ENCODE measurements around a stretch of chr18.

DNA sequence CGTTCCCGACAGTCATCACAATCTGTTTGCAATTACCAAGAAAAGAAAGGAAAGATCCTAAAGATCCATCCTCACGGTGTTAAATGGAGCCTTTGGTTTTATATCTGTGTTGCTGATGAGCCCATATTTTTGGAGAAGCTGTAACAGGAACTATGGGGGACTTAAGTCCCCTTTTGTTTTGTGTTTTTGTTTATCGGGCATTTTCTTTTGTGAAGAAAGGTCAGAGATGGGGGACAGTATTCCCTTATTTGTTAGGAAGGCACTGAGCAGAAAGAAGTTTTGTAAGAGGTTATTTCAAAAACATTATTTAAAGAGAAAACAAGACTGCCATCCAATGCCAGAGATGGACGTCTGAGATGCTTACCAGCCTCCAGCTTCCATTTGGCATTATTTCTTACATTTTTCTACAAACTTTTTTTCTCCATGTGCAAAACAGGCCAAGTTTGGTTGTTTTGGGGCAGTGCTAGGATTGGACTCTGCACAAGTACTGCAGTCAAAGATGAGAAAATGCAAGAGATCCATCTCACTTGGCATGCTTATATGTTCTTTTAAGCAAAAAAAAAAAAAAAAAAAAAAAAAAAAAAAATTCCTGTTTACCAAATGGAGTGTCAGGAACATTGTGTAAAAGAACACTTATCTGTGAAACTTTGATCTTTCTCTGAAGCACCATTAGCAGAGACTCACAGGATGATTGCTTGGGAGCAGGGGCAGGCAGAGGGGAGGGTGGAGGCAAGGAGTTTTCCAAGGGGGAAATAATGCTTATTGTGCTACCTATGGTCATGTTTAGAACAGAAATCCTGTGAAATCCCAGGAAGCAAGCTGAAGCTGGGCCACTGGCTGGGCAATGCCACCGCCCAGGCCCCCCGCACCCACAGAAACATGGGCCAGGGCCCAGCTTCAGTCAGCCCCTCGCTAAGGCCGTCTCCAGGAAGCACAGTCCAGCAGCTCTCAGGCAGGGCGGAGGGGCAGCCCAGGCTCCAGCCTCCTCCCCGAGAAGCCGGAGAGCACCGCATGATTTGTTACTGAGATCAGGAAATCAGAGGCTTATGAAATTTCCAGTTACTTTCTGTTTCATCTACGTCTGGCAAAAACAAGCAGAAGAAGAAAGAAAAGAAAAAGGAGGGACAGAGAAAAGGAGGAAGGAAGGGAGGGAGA lies 229.6 kb downstream of the ZNF516 start:
- PRO-cap, result no peak

DNA sequence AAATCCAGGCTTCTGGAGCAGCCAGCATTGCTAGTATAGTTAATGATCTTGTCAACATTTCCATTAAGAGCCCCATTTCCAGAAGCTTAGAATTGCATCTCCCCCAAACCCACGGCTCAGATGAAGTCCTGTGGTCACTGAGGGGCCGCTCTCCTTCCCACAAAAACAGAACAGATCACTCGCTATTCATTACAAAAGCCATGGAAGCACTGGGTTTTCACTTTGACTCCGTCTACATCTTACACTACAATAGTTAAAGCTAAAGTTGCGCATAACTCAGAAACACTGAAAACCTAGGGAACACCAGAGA lies 41.9 kb downstream of the ZNF516 start:
- PRO-cap, result no peak

DNA sequence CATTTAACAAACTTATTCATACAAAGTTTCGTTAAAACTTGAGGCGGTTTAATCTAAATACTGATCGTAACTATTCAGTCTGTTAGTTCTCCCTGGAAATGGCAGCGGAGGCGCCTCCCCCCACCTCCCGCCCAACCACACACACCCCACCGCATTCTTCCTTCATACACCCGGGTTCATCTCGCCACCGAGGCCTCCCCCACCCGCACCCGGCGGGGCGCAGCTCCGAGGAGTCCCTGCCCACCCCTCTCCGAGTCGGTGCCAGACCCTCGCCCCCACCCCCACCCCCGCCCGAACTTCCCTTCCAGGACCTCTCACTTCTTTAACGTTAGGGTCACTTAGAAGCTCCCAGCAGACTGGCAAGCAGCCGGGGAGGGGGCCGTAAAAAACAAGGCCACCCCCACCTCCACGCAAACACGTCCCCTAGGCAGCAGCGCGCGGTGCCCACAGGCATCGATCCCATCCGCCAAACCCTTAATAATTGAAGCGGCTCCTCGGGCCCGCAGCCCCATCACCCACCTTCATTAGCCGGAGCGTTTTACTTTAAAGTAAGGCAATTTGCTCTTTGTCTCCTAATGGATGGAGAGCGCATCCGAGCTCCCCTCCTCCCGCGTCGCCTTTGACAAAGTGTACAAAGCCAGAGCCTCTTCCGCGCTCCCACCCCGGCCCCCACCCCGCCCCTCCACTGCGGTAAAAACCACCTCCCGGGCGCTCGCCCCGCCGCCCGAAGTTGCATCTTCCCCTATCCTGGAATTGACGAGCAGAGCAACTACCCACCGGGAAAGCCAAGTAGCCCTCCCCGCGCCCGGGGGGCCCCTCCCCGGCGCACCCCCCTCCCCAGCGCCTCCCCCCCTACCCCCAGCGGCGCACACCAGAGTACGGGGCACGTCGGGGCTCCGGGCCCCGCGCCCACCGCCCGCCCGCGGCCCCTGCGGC lies 595 bp downstream of the ZNF516 start:
- PRO-cap, result bidirectional peak, plus-strand start at position 325 of the sequence, minus-strand start at position 358 of the sequence; bidirectional peak, plus-strand start at position 575 of the sequence, minus-strand start at position 545 of the sequence; bidirectional peak, plus-strand start at position 733 of the sequence, minus-strand start at position 621 of the sequence

DNA sequence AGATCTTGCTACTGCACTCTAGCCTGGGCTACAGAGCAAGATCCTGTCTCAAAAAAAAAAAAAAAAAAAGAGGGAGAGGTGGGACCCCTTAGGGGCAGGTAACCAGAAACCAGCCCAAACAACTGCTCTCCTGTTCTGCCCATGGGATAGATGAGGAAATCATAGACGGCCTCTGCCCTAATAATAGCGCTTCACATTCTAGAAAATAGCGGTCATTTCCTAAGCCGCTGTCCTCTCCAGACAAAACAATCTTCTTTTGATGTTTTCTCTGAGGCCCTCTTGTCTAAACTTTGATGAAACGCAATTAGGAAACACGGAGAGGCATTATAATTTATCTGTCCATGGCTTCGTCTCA lies 151.8 kb upstream of the ZNF236 start:
- PRO-cap, result no peak

GRCh38 chr18:76756671-76757362 lies 65.5 kb upstream of the ZNF236 start:
- PRO-cap, result no peak

DNA sequence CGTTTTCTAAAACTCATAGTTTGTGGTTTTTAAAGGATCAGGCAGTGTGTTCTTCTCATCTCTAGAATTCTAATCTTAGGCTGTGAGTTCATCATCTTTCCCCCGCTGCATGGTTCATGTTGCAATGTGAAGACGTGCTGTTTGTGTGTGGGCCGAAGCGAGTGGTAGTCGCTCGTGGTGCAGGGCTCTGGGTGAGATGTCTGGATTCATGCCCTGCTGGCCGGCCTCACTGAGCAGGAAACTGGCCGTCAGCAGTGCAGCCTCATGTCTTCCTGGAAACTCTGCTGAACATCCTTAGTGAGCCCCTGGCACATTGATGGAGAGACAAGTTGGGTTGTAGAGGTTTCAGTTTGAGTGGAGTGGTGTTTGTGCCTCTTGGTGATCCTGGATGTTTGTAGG lies 110.1 kb downstream of the ZNF236 start:
- PRO-cap, result no peak

DNA sequence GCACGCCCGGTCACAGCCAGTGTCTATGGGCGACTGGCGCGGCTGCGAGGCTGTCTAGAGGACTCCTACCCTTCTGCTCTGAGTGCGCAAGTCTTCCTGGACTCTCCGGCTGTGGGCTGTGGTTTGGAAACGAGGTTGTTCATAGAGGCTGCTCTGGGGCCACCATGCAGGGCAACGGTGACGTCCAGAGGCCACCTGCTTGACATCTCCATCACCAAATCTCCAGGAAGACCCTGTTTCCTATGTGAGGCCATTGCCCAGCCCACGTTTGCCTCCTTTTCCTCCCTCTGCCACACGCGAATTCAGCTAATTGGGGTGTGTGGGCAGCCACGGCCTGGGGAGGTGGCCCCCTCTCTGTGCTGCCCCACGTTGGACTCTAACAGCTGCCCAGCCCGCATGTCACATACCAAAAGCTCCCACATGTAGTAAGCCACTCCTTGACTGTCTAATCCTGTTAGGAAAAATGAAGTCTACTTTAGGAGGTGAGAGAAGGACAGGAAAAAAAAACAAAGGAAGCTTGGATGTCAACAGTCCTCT lies 153.1 kb downstream of the MBP start:
- PRO-cap, result no peak

DNA sequence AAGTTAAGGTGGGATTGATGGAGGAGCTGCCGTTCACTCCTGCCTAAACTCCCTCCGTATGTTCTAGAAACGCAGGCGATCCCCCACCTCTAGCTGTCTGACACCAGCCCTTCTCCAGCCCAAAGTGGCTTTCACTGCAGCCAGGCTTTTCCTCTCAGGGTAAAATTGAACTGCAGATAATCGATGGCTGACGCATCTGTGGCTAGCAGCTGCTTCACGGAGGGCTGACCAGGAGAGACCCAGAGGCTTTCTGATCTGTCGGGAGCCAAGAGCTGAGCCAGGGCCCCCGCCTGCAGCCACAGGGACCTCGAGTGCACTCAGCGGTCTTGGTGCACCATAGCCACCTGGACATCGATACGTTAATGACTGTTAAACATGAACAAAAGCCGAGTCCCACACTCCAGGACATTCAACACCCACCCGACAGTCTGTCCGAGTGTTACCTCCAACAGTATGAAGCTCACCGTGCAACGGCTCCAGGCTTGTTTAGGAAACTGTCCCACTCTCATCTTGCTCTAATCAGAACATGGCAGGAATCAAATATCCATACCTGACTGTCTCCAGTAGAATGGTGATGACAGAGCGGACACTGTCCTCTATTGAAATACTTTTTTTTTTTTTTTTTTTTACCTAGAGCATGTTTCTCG lies 107.4 kb downstream of the MBP start:
- PRO-cap, result no peak

DNA sequence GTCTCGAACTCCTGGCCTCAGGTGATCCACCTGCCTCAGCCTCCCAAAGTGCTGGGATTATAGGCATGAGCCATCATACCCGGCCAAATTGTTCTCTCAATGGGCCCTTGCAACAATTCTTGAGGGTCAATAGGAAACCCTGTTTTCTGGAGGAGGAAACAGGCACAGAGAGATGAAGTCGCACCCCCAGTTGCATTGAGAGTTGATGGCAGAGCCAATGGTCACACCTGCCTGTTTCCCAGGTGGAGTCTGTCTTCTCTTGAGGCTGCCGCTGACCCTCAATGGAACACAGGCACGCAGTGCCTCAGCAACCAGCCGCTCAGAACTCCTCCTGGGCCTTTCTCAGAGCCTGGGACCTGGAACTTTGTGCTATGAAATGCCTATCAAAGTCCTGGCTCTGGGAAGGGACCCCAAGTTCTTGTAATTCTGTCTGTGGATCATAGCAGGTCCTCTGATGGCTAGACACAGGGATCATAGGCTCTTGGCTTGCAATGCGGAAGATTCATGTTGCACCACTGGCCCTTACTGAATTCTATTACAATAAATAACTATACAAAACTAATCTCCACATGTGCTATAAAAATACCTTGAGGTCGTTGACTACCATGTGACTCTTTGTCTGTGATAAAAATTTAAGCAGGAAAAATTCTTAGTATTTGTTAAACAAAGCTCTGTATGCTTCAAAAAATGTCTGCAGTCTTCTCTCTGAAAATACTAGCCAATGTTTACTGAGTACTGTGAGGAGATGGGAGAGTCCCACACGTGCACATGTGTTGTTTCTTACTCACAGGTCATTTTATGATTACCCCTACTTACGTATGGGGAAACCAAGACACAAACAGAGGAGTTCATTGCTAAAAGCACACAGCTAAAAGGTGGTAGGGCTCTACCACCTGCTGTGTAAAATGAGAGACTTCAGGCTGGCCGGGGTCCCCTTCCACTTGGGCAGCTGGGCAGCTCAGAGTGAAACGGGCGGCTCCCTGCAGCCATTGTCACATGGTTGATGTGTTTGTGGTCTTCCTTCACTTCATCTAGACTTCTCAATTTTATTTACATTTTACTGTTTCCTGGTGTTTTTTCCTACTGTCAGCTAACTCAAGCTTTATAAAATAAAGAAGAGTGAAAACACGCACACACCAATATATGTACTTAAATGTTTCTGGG lies 71.5 kb downstream of the MBP start:
- PRO-cap, result no peak

DNA sequence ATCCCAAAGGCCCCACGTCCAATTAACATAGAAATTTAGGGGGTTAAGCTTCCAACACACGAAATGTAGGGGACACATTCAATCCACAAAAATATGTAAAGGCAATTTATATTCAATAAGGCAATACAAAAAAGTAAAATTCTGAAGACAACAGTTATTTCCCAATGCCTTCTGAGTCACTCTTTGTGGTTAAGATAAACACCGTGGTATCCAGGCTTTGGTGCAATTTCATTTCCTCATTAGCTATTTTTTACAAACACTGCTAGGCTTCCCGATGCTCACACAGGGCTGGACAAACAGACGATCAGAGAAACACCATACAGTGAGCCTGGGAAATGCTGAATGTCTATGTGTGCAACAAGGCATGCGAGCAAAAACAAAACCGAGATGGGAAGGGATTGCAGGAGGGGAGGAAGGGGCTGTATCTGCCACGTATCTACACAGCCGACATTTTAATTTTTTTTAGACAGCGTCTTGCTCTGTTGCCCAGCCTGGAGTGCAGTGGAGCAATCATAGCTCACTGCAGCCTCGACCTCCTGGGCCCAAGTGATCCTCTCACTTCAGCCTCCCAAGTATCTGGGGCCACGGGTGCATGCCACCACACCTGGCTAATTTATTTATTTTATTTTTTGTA lies 67.1 kb downstream of the MBP start:
- PRO-cap, result no peak

GRCh38 chr18:77101163-77102573 lies 30.9 kb downstream of the MBP start:
- PRO-cap, result no peak

DNA sequence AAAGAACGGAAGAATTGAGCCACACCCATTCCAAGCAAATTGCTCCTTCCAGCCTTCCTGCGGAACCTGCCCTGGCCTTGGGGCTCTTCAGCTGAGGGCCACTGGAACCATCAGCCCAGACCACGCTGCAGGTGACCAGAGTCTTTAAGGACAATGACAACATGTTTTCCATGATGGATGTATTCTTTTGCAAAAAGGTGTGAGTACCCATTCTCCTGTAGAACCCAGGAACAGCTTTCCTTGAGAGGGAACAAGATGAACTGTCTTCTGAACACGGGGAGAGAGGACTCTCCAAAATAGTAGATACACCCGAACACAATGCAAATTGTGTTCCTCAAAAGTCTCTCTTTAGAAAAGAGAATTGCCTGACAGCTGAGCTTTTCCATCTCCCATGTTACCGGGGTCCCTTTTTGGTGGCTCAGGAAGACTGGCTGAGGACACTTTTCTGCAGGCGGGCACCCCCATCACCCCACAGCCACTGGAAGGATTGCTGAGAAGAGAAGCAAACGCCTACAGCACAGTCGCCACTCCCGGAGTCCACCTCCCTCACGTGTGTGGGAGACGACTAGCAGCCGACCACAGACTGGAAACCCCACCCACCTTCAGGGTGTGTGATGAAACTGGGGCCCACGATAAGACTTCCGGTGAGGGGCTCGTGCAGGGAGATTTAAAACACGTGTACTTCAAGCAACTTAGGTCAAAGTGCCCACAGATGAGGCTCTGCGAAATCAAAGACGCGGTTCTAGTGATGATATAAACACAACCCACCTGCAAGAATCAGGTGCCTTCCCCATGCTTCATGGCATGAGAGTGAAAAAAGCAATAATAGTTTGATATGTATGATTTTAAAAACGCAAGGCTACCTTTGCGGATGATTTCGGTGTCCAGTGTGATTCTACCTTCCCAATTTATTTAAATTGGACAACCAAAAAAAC lies 26.4 kb downstream of the MBP start:
- PRO-cap, result no peak

DNA sequence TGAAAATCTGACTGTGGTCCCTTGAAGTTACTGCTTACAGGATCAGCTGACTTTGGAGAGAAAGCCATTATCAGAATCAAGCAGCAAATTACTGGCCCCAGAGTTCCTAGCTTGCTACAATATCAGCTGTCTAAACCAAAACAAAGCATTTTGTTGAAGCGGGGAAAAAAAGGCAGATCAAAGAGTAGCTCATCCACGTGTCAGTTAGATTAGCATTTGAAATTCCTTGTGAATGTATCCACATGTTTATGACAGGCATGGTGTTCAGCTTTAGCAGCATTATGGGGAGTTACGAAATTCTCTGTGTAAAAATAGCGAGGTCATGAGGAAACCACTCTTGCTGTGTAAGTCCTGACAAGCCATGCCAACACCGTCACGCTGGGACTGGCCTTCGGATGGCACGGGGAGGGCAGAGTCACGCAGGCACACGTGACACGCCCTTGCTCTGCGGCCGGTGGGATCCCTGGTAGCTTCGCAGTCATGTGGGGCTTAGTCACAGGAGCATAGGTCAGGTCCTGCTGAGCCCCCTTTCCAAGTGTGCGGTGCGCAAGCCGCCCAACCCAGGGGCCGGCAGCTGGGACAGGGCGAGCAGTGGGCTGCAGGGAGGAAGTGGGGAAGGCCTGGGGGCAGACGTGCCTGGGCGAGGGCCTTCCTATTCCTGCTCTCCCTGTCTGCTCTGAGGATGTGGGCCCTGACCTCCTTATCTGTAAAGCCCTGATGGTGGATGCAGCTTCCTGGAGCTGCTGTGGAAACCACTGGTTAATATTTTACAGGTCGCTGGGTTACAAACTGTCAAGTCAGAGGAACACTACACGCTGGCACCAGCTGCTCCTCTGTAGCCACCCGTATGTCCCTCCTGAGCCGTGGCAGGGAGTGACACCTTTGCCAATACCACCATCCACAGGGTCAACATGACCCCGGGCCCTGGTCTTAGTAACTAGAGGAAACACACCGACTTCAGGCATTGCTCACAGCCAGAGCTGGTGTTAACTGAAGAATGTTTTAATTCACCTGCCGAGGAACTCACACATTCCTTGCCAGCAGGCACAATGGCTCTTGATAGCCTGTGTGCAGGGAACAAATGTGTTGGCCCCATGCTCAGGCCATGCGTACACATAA lies 18.0 kb downstream of the MBP start:
- PRO-cap, result bidirectional peak, plus-strand start at position 882 of the sequence, minus-strand start at position 678 of the sequence

DNA sequence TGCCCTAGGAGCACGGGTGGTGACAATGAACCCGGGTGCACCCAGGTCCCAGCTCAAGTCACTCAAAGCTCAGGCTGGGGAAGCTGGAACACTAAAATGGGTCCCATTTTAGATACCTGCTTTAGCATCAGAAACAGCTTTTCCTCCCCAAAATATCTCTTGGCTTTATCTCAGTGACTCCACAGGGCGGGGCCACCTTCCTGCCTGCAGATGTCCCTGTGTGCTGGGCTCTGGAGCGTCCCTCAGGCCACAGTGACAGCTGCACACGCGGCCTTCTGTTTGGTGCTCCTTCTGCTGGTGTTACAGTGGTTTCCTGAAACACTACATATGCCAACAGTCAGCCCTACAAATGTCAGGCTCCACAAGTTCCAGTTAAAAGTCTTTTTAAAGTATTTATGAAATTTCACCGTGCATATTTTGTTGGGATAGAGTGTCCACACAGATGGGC lies 1.5 kb upstream of the MBP start:
- PRO-cap, result no peak

GRCh38 chr18:77365838-77366630 lies 116.4 kb downstream of the GALR1 start:
- PRO-cap, result no peak

- PRO-cap, result unidirectional peak, plus-strand start at chr18:77421624; unidirectional peak, minus-strand start at chr18:77421772; unidirectional peak, minus-strand start at chr18:77422002
These were observed 171.8 kb downstream of the GALR1 start for GRCh38 chr18:77421133-77422196.

GRCh38 chr18:78156490-78156970 lies 823.1 kb upstream of the SALL3 start:
- PRO-cap, result no peak

- PRO-cap, result no peak
These were observed 713.2 kb upstream of the SALL3 start for GRCh38 chr18:78266439-78266781.

- PRO-cap, result no peak
These were observed 336.6 kb upstream of the SALL3 start for GRCh38 chr18:78643022-78643498.

GRCh38 chr18:79068129-79068923 lies 868 bp upstream of the ATP9B start:
- PRO-cap, result unidirectional peak, plus-strand start at chr18:79068594; unidirectional peak, plus-strand start at chr18:79068745